Vein endothelial cell (primary cell): Measurements from ENCODE around the gene ABI2.

GRCh38 chr2:202377779-202378144 is 1.6 kb downstream of the BMPR2 start:
- CAGE, long polyA plus RNA: no peak

- CAGE, long polyA plus RNA: no peak
Observed at GRCh38 chr2:202381282-202381856, 5.2 kb downstream of the BMPR2 start.

DNA sequence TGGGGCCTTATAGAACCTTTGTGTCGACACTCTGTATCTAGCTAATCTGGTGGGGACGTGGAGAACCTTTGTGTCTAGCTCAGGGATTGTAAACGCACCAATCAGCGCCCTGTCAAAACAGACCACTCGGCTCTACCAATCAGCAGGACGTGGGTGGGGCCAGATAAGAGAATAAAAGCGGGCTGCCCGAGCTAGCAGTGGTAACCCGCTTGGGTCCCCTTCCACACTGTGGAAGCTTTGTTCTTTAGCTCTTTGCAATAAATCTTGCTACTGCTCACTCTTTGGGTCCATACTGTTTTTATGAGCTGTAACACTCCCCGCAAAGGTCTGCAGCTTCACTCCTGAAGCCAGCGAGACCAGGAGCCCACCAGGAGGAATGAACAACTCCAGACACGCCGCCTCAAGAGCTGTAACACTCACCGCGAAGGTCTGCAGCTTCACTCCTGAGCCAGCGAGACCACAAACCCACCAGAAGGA is 127.9 kb downstream of the BMPR2 start:
- CAGE, long polyA plus RNA: no peak

GRCh38 chr2:202805996-202806502 is 65.5 kb downstream of the ICA1L start:
- CAGE, long polyA plus RNA: no peak

DNA sequence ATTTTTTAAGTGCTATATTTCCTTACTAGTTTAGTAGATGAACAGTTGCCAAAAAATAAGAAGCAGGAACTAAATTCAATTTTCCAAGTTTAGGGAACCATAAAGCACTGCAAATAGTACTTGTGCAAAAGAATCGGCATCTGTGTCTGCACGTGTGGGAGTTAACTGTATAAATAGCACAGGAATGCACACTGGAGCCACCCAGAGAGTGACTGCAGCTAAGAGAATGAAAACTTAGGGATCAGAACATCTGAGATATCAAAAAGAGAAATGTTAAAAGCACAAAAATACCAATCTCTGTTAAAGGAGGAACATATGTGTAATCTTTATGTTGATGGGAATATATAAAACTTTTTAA is 55.5 kb downstream of the ICA1L start:
- CAGE, long polyA plus RNA: no peak

GRCh38 chr2:203041266-203041622 is 26.6 kb downstream of the NBEAL1 start:
- CAGE, long polyA plus RNA: no peak

DNA sequence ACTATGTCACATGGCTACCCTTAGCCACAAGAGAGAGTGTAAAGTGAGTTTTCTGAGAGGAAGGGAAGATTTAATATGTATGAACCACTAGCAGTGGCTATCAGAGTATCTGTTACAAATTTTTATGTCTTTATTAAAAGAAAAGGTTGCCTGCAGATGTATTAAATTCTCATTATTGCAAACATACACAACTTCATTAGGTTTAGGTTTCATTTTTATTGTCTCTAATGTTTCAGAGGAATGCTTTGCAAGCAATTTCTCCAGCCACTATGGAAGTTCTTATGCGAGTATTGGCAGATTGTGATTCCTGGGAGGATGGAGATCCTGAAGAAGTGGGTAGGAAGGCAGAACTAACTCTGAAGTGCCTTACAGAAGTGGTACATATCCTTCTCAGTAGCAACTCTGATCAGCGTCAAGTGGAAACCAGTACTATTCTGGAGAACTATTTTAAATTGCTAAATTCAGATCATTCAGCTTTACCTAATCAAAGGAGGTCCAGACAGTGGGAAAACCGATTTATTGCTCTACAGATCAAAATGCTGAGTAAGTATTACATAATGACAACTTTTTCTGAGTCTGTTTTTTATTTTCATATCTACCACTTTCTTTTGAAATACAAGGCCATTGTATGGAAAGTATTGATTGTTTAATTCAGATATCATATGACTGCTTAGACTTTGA is 68.4 kb downstream of the NBEAL1 start:
- CAGE, long polyA plus RNA: no peak

- CAGE, long polyA plus RNA: no peak
Observed at GRCh38 chr2:203190431-203190949, 48.3 kb upstream of the CYP20A1 start.

DNA sequence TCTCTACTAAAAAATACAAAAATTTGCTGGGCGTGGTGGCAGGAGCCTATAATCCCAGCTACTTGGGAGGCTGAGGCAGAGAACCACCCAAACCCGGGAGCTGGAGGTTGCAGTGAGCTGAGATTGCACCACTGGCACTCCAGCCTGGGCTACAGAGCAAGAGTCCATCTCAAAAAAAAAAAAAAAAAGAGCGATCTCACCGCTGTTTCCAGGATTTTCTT is 28.8 kb downstream of the CYP20A1 start:
- CAGE, long polyA plus RNA: no peak

DNA sequence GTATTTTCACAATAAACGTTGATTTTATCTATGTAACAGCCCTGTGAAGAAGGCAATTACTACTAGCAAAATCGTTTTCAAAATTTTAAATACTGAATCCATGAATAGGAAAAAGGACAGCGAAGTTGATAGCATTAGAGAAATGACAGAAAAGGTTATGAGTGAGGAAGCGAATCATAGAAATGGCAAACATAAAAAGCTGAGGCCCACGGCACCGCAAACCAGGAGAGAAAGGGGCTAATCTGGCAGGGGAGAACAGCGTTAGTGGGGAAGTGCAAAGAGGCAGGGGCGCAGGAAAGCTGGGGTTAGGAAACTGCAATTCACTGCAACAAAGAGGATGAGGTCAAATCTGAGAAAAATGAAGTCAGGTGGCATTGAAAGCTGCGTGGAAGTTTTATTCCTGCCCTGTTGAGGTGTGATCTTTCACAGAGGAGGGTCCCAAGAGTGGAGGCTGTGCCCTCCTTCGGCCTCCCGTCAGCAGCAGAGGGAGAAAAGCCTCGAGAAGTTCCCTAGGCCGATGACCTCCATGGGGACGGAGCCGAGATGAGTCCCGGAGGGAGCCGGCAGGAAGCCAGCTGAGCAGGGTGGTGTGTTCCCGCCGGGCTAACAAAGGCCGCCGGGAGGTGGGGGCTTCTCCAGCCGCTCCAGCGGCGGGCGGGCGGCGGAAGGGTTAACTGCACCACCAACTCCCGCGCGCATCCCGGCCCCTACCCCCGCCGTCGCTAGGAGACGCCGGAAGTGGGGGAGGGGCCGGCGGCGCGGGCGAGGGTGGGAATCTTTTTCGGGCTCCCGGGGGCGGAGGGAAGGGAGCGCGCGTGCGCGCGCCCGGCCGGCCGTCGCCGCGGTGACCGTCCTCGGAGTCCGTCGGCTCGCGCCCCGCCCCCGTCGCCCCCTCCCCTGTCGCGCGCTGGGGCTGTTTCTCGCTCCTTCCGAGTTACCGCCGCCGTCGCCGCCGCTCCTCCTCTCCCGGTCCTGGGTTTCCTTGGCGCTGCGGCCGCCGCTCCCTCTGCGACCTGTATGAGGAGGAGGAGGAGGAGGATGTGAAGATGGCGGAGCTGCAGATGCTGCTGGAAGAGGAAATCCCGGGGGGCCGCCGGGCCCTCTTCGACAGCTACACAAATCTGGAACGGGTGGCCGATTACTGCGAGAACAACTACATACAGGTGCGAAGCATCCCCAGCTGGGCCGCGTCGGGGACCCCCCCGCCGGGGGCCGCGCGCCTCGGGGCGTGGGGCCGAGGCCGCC is at the start of gene ABI2:
Gene ABI2 (plus strand): TSS at position 926 of the 1,245 bp plus-strand sequence.
- CAGE, long polyA plus RNA: no peak

DNA sequence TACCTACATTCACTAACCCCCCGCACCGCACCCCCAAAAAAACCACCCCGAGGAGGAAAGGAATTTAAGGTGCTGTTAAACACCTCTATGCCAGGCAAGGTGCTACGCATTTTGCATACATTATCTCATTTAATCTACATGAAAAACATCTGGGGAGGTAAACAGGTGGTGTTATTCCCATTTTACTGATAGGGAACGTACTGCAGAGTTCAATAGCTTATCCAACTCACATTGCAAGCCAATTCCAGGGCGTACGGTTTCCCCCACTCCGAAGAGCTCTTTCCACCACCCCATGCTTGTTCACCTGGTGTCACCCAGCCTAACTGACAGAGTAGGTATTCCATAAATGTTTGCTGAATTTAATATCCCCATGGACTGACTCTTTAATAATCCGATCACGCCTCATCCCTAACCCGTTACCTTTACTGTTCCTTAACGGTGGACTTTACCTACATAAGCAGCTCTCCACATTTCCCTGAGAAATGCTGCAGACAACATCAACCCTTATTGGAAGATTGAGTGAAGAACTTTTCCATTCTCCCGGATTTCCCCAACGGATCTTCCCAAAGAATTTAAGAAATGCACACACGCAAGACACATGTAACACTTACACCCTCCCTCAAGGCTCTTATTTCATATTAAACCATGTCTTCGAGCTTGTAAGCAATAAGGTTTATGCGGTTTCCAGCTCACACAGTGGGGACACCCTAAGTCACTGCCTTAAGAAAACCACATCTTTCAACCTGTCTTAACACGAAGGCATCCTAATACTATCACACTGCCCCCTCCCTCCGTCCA is 1.2 kb downstream of the RAPH1 start:
- CAGE, long polyA plus RNA: no peak

- CAGE, long polyA plus RNA: no peak
Observed at GRCh38 chr2:203584774-203585324, 49.7 kb upstream of the RAPH1 start.

- CAGE, long polyA plus RNA: no peak
Observed at GRCh38 chr2:203605264-203605586, 70.1 kb upstream of the RAPH1 start.

DNA sequence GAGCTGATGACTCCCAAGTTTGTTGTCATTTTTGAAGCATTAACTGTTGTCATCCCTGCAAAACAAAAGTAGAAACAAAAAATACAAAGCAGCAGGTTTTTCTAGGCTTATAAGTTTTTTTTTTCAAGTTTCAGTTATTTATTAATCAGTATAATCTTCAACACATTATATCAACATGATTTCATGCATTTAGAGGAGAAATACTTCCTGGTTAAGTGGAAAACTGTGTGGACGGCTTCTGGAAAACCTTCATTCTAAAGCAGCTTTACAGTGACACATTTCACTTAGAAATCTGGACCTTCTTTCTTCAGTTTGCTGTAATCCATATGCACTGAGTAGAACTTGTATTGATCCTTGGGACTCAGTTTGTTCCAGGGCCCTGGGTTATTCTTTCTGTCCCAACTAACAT is 34.5 kb upstream of the CD28 start:
- CAGE, long polyA plus RNA: no peak

DNA sequence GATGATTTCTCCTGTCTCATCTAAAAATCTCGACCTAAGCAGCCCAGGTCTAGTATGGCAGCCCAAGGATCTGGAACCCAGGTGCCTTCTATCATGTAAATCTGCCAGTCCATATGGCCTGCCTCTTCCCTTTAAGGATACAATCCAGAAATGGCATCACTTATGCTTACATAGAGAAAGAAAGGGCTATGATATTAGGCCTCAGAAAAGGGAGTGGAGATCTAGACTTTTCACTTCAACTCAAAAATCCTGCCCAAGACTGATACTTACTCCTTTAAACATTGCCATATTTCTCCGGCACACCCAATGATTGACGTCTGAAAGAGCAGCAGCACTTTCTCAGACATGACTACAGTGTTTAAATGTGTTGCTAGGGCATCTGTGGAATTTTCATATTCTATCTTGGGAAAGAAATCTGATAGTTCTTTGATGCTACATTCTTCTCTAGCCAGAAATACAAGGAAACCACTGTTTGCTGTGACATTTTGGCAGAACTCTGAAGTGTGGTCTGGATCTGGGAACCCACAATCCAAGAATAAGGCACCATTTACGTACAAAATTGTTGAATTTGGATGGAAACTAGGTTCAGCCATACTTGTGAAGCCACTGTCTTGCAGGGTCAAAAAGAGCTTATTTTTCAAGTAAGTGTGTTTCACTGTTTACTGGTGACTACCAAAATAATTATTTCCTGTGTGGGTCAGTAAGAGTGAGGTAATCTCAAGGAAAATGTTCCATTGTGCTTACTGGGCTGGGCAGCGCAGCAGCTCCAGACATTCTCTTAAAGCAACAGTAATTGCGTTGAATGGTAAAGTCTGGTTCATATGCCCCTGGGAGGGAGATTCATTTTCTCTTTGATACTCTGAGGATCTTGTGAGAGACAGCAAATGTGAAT is 21.4 kb upstream of the CD28 start:
- CAGE, long polyA plus RNA: no peak

- CAGE, long polyA plus RNA: no peak
Observed at GRCh38 chr2:203815219-203815537, 52.4 kb upstream of the CTLA4 start.

DNA sequence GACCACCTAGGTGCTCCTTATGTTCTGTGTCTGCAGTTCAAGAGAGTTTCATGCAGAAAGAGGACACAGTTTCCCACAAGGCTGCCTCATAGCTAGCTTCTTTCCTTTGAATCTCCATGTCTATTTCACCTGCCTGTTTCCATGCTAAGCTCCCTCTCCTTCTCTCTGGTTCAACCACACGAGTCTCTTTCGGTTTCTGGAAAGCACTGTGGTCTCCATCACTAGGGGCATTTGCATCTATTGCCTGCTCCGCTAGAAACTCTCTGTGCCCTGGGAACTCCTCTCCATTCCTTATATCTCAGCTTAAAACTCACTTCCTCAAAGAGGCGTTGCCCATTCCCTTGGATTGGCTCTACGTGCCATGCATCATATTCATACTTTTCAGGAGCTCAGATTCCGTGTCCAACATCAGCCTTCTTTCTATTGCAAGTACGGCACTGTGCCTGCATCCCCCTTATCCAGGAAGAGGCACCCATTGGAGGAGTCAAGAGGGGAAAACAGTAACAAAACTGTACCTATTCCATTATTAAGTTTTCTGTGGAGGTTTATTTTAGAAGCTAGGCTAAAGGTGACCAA is 51.4 kb upstream of the CTLA4 start:
- CAGE, long polyA plus RNA: no peak

GRCh38 chr2:203933887-203934712 is 2.5 kb upstream of the ICOS start:
- CAGE, long polyA plus RNA: no peak

DNA sequence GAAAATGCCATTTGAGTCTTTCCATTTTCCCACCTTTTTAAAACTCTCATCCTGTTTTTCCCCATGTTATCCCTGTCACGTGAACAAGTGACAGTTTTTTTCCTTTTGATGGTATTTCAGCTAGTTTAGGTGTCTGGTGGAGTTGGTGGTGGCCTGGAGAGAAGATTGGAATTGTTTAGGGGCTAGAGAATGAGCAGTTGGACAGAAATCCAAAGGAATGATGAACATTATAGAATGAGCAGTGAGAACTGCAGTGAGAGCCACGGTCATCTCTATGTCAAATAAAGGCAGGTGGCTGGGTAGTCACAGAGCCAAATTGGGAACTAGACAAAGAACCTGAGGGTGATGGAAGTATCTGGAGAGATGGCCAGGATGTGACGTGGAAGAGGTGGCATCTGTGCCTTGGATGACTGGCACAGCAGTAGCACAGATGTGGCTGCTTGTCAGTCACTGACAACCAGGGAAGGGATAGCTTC is 172.2 kb downstream of the PARD3B start:
- CAGE, long polyA plus RNA: no peak

- CAGE, long polyA plus RNA: no peak
Observed at GRCh38 chr2:205615271-205616069, 66.8 kb upstream of the NRP2 start.